Mammary epithelial cell (primary cell): ENCODE results near the genes POLG and AP3S2.

DNA sequence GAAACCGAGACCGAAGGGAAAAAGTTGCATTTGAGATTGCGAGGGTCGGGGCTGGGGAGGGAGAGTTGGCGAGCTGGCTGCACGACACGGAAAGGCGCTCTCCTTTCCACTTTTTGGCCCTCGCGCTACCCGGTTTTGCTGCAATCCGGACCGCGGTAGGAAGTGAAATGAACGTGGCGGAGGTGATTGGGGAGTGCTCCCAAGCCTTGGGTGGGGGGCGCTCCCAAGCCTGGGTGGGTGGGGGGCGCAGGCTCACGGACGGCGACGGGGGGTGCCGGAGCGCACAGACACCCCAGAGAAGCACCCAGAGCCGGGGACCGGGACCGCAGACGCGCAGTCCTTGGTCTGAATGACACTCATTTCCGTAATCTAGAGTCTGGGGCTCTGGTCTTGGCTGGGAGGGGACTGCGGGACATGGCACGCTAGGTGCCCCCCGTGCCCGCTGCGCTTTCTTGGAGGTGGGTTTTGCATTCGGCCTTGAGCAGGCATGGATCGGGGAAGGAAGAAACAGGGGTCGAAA, 582 bp upstream of the NTRK3 start:
- CAGE, long polyA plus RNA = no peak
- RRBS = 0% methylated on average over 1 of the region's 38 CpGs

DNA sequence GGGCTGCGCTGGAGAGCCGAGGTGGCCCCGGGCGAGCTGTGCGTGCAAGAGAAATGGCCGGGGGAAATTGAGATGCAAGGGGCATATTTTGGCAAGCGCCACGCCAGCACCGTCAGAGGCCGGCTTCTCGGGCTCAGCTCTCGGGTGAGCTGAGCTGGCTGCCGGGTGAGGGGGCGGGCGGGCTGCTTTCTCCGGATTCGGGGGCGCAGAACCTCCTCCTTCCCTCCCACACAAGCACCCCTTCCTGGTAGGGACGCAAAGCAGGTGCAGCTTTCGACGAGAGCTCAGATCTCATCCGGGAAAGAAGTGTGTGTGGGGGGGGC, 1.0 kb upstream of the NTRK3 start:
- CAGE, long polyA plus RNA = no peak
- RRBS = 5% methylated on average over 11 of the region's 22 CpGs

DNA sequence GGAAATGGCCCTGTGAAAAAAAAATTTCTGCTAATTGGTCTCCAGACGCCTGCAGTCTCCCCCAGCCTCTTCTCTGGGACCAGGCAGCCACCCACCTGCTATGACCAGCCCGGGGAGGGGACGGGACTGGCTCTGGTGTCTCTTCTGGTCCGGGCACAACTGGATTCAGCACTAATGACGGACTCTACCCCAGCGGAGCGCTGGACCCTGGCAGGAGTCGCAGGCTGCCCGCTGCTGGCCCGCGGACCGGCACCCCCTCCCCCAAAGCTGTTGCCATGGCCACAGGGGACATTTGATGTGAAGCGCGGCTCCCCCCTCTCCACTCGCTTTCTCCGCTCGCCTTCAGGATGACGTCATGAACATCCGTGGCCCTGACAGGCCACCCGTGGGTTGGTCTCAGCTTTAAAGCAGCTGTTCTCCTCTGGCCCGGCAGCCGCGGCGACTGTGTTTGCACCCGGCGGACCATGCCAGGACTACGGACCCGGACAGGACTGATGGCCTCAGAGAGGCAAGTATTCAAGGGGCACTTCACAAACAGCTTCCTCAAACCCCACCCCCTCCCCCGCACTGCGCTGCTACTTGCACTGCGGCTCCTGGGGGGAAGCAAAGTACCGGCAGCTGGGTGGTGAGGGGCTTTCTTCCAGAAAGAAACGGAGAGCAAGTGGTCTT, 16.8 kb upstream of the AEN start:
- CAGE, long polyA plus RNA = no peak
- RRBS = 0% methylated on average over 8 of the region's 33 CpGs

DNA sequence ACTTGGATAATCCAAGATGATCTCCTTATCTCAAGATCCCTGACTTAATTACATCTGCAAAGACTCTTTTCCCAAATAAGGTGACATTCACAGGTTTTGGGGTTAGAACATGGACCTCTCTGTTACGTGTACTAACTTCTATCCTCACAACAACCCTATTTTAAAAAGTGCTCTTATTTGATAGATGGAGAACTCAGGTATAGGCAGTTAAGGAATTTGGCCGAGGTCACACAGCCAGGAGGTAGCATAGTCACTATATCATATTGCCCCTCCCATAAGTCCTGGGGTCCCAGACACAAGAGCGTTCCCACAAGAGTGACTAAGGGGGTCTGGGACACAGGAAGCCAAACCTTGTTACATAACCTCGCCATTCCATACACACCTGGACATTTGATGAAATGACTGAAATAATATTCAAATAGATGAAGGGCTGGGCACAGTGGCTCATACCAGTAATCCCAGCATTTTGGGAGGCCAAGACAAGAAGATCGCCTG, 70.1 kb upstream of the MFGE8 start:
- CAGE, long polyA plus RNA = no peak
- RRBS = no CpG with 5 or more reads among the region's 5 CpGs

DNA sequence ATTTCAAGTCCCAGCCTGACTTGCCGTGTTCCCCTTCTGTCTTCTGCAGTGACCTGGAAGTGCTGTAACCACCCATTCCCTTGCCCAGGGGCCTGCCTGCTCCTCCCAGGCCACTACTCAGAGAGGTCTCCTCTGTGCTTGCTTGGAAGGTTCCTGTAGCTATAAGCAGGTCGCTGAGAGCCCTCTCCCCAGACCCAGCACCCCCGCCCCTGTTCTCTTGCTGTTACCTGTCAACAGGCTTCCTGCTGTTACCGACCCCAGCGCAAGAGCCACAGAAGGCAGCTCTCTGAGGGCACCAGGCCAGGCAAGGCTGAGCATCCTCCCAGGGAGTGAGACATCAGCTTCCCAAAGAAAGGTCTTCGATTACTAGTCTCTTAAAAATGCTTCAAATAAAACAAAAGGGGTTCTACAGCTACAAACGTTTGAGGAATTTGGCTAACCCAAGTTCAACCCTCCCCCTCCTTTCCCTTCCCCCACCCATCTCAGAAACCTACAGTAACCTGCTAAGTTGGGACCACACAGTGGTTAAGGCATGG, 74.8 kb upstream of the MFGE8 start:
- CAGE, long polyA plus RNA = no peak
- RRBS = no CpG with 5 or more reads among the region's 7 CpGs

DNA sequence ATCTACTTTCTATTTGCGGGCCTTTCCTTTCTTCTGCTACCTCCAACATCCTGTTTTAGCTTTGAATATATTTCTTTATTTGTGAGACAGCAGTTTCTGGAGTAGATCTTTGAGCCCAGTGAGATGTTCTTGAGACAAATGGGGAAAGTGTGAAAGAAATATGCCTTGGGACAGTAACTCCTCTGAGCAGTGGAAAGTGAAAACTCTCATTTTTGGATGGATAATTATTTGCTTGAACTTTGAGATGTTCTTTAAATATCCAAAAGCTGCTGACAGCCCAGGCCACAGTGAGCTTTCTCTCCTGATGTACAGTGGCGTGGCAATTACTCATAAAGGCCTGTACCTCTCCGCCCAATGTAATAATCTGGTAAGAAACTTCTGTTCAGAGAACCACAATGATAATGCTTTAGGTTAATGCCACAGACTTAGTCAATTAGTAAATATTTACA, 12.9 kb downstream of the ABHD2 start:
- CAGE, long polyA plus RNA = no peak
- RRBS = no CpG with 5 or more reads among the region's 3 CpGs

GRCh38 chr15:89103991-89104969, 16.0 kb downstream of the ABHD2 start:
- CAGE, long polyA plus RNA = no peak
- RRBS = no CpG with 5 or more reads among the region's 14 CpGs

DNA sequence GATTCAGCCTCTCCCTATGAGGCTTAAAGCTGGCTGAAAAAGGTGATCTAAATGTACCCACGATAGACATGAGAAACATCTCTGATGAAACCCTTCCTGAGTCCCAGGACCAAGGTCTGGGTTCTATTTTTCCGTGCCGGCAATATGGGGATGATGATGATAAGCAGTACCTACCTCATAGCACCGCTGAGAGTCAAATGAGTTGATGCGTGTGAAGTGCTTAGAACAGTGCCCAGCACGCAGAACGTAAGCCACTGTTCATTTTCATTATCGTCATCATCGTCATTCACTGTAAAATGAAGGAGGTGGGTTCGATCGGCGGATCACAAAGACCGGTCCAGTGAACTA, 44.4 kb downstream of the RLBP1 start:
- CAGE, long polyA plus RNA = no peak
- RRBS = no CpG with 5 or more reads among the region's 13 CpGs

DNA sequence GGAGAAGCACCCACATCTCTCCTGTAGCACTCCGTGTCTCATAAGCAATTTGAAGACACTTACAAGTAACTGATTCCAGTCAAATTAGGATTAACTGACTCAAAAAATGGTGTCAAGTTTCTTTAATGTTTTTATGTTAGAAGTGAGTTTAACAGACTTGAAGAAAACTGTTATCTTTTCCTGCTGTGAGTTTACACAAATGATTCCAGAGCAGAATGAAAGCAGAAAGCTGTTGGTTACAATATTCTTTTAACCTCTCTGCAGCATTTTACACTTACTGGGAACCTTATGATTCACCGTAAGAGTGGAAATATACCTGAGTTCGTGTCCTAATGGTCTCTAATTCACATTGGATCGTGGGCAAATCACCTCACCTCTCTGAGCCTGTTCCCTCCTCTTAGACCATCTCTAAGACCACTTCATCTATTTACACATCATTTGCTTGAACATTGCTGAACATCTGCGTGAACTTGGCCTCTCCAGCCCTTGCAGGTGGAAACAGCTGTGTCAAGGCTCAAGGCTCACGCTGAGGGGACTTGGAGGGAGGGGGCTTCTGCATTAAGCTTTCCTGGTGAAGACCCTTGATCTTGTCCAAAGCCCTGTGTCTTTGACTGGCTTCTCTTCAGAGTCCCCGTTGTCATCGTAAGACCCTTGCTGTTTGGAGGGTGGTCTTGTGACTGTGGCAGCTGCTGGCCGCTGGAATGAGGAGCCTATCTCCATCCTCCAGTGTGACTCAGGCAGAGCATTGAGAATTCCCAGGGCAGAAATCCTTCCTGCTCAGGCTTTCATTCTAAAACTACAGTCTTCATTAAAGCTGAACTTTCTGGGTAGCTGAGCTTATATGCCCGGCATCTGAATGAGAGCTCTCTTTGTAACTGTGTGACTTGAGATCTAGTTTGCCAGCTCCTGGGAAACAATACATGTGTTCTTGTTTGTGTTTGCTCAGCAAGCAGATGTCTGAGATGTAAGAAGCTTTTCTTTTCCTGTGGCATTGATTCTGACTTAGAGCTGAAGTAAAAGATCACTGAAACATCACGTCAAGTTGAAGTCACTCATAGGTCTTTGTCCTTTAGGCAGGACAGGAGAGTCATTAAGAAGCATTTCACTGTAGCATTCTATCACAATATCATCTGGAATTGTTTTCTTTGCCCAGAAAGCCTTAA, 22.7 kb downstream of the RLBP1 start:
- CAGE, long polyA plus RNA = no peak
- RRBS = no CpG with 5 or more reads among the region's 11 CpGs

DNA sequence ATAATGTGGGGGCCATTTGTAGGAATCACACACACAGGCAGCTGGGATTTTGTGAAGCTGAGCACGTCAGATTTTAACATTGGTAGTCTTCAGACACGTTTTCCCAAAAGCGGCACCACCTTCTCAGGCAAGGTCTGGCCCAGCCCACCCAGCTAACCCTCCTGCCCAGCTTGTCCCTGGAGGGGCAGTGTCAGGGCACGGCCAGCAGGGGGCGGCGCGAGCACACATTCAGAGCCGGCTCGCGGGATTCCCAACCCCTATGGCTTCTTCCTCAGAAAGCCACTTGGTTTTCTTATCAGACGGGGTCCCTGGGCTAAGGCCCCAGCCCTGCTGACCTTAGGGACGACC, 14.6 kb downstream of the RLBP1 start:
- CAGE, long polyA plus RNA = no peak
- RRBS = no CpG with 5 or more reads among the region's 12 CpGs

- CAGE, long polyA plus RNA = no peak
- RRBS = 100% methylated on average over 1 of the region's 33 CpGs
Measured at GRCh38 chr15:89296878-89297250, 37.8 kb downstream of the POLG start.

DNA sequence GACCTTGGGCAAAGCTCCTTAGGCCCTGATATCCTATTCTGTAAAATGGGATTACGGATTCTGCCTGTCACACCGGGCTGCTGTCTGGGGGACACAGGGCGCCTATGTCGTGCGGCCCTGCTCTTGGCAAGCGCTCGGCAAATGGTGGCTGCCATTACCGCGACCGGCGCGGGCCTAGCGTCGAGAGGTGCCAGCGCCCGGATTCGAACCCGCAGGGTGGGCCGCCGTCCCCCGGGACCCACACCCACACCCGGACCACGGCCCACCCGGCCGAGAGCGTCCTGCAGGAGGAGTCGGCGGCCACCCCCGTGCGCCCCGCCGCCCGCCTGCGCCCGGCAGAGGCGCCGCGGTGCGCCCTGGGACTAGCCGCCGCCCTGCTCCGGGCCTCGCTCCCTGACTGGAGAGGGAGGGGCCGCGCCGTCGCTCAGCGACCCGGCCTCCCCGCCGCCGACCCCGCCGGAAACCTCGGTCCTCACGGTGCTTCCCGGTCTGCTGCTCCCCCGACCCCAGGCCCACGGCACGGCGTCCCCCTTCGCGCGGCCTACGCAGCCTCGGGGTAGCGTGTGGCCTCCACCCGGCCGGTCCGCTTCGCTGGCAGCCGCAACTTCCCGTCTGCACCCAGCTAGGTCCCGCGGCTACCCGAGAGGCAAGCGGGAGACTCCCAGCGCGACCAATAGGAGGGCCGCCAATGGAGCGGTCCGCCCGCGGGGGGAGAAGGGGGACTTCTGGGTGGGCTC, at the start of gene POLG:
Gene POLG (minus strand): TSS at position 616 of the 737 bp plus-strand sequence.
- CAGE, long polyA plus RNA = no peak
- RRBS = 1% methylated on average over 40 of the region's 84 CpGs

- CAGE, long polyA plus RNA = no peak
- RRBS = 3% methylated on average over 7 of the region's 20 CpGs
Measured at GRCh38 chr15:89400493-89401482, 66.2 kb upstream of the POLG start.

DNA sequence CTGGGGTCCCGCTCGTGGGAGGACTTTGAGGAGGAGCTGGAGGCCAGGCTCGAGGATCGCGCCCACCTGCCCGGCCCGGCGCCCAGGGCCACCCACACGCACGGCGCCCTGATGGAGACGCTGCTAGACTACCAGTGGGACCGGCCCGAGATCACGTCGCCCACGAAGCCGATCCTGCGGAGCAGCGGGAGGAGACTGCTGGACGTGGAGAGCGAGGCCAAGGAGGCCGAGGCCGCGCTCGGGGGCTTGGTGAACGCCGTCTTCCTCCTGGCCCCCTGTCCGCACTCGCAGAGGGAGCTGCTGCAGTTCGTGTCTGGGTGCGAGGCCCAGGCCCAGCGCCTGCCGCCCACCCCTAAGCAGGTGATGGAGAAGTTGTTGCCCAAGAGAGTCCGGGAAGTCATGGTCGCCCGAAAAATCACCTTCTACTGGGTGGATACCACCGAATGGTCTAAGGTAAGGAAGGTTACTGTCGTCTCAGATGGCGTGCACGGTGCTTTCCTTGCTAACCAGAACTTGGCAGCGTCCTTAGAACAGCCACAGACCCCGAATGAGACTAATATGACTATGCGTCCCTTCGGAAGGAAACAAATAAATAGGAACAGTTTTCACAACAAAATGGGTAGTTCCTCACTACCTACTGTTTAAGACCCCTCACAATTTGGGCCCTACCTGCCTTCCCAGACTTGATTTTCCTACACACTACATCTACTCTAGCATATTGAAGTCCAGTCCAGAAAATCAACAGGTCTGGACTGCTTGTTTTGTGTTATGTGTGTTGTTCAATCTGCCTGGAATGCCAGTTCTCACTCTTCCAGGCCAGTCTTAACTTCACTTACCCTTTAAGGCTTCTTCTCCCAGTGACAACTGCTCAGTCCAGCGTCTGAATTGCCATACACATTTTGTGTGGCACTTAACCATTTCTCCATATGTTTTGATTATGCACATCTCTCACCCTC, 797 bp downstream of the TICRR start:
- CAGE, long polyA plus RNA = no peak
- RRBS = under 1% methylated on average over 7 of the region's 46 CpGs

DNA sequence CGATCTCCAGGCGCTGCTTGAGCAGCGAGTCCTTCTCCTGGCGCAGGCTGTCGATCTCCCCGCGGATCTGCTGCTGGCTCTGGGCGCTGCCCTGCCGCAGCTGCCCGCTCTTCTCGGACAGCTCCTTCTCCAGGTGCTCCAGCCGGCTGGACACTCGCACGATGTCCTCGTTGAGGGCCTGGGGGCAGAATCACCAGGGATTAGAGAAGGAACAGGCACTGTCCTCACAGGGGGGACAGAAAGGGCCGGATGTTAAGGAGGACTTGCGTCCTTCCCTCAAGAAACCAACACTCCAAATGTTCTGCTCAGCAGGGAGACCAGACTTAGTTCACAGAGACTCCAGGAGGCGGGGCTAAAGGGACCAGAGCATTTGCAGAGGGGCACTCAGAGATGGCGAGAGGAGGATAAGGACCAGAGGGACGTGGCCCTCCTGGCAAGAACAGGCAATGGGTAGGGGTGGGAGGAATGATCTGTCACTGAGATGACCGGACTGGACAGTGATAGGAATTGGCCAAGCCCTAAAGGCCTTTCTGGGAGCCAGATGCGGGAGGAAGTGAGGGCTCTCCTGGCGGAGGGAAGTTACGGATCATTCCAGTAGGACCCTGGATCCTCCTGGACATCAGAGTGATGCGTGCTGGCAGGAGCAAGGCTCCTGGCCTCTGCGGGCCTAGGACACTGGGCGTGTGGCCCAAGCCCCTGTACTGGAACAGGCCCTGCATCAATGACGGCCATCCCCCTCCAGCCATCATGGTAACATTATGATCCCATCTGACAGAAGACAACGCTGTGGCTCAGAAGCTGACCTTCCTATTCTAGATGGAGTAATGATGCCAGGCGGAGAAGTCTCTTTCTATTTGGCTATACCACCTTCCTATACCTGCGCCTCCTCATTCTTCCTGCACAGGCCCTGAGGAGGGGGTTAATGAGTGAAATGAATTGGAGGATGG, 23.5 kb downstream of the KIF7 start:
- CAGE, long polyA plus RNA = no peak
- RRBS = 91% methylated on average over 4 of the region's 31 CpGs

GRCh38 chr15:89686269-89687150, 4.0 kb downstream of the PEX11A start:
- CAGE, long polyA plus RNA = no peak
- RRBS = no CpG with 5 or more reads among the region's 10 CpGs

DNA sequence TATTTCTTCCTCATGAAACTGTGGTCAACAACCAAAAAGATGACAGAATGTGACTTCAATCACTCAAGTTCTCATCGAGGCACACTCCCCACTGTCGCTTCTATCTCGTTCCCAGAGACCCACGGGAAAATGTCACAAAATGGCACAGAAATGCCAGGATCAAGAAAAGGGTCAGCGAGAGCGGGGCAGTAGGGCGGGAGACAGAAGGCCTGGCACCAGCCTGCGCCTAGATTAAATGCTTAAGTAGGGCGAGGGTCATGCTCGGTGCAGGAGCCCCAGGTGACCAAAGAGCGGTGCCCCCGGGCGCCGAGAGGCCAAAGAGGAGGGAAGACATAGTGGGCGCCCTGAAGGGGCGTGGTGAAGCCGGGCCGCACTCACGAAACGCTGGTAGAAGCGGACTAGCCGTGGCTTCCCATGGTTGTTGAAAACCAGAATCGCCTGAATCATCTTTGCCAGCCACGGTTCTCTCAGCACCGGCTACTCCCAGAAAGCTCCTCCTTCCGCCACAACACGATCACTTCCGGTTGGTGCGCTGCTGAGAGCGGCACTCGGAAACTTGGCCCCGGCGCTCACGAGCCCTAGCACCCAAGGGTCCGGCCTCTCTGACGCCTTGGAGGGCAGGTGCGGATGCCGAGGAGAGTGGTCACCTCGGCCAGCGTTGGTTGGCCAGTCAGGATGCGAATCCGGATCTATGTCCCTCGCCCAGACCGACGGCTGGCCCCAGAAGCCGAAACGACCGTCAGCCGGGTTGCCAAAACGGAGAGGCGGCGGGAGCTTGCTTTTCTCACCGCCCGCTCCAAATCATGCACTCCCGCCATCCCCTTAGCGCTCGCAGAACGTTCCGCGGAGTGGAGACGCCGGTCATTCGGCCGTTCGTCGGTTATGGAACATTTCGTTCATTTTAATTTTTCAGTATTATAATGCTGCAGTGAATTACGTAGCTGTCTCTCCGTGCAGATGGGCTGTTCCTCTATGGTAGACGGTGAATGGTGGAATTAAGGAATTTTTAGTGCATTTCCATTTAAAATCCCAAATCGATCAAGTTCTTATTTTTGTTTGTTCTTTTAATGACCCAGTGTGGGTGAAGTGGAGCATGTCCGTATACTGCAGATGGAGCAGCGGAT, at the start of gene AP3S2:
Gene AP3S2 (minus strand): TSS at position 492 of the 1,124 bp plus-strand sequence.
- CAGE, long polyA plus RNA = no peak
- RRBS = under 1% methylated on average over 24 of the region's 73 CpGs

- CAGE, long polyA plus RNA = no peak
- RRBS = no CpG with 5 or more reads among the region's 7 CpGs
Measured at GRCh38 chr15:89899547-89900440, 6.0 kb upstream of the AP3S2 start.

GRCh38 chr15:90004142-90004576, 3.0 kb downstream of the ZNF710 start:
- CAGE, long polyA plus RNA = no peak
- RRBS = no CpG with 5 or more reads among the region's 5 CpGs

- CAGE, long polyA plus RNA = no peak
- RRBS = no CpG with 5 or more reads among the region's 14 CpGs
Measured at GRCh38 chr15:90046764-90047501, 45.8 kb downstream of the ZNF710 start.